Measurements from ENCODE around the genes CXCL10, NUP54 and CCDC158.

- RRBS = 98% methylated on average over 3 of the region's 17 CpGs
Observed at GRCh38 chr4:75645017-75645880, 14.9 kb upstream of the CDKL2 start.

DNA sequence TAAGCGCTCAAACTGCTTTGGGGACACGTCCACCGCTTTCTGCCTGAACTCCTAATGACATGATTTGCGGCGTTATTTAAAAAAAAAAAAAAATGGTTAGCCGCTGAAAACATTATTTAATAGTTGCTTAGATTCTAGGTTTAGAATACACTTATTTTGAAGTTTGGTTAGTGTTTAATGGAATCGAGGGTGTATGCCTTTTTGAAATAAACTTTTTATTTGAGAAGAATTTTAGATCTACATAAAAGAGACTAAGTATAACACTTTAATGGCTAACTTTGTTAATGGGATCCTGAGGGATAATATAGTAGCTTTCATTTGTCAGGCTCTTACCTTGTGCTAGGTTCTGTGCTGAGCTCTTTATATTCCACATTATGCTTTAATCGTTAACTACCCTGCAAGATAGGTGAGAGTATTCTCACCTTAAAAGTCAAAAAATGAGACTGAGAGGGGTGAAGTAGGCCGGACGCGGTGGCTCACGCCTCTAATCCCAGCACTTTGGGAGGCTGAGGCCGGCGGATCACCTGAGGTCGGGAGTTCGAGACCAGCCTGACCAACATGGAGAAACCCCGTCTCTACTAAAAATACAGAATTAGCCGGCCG, 1.3 kb downstream of the USO1 start:
- RRBS = no CpG with 5 or more reads among the region's 19 CpGs

DNA sequence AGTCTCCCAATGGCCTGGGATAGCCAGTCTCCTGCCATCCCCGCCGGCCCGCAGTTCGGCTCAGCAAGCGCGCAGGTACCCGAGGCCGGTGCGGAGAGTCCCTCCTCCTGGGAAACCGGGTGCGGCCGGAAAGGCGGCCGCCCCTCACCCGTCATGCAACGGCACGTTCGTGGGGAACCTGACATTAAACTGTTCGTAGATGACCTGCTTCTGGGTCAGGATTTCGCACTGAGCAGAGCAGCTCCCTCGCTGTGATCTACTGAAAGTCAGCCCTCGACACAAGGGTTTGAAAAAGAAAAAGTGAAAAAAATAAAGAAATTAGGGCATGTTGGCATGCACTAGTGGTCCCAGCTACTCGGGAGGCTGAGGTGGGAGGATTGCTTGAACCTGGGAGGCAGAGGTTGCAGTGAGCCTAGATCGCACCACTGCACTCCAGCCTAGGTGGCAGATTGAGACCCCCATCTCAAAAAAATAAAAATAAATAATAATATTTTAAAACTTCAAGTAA, 15.9 kb downstream of the PPEF2 start:
- RRBS = 18% methylated on average over 7 of the region's 24 CpGs

GRCh38 chr4:76023383-76023769, at the start of gene CXCL10:
TSS of gene CXCL10 (minus strand) at chr4:76023497.
- RRBS = no CpG with 5 or more reads among the region's 3 CpGs

- RRBS = under 1% methylated on average over 21 of the region's 39 CpGs
Observed at GRCh38 chr4:76148298-76148959, at the start of gene NUP54. TSS of gene NUP54 (minus strand) at chr4:76148397.

DNA sequence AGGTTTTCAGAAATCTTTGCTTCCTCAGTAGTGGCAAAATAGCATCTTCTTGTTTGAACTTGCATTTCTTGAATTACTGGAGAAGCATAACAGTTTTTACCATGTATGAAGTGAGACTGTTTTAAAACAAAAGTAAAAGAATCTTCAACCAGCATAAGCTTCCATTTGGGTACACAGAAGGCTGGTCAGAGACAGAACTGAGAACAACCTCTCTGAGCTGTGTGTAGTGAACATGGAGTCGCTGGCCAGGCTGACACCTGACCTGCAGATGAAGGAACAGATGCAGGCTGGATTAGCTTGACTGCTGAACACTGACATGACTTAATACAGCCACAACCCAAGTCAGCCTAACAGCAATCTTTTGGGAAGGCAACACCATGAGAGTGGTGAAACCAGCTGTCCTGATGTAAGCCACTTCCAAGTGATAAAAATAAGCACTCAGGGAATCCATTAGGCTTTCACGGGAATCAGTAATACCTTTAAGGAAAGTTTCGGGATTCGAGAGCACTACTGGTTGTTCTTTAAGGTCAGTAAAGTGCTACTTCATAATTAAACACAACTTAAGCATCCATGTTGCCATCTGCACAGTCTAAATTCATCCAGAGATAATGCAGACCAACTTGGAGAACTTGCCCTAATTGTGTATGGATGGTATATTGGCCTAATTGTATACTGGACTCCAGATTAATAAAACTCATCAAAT, 10.0 kb downstream of the SCARB2 start:
- RRBS = no CpG with 5 or more reads among the region's 4 CpGs

DNA sequence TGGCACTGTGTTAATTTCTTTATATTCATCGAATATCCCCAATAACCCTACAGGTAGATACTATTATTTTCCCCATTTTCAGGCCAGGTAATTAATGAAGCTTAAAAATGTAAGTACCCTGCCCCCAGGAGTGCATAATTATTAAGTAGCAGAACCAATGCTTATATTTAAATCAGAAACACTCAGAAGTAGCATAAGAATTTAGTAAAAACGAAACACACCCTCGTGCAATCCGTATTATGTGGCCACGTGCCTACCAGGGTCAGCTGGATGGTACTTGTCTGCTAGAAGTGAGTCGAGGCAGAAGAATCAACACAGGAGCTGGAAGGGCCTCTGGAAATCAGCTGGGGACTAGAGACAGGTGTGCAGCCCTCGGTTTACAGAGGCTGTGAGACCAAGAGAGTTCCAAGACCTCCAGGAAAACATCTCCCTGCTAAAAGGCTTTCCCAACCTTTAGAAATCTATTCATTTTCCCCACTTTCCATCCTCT, 589 bp upstream of the FAM47E start:
- RRBS = no CpG with 5 or more reads among the region's 7 CpGs

DNA sequence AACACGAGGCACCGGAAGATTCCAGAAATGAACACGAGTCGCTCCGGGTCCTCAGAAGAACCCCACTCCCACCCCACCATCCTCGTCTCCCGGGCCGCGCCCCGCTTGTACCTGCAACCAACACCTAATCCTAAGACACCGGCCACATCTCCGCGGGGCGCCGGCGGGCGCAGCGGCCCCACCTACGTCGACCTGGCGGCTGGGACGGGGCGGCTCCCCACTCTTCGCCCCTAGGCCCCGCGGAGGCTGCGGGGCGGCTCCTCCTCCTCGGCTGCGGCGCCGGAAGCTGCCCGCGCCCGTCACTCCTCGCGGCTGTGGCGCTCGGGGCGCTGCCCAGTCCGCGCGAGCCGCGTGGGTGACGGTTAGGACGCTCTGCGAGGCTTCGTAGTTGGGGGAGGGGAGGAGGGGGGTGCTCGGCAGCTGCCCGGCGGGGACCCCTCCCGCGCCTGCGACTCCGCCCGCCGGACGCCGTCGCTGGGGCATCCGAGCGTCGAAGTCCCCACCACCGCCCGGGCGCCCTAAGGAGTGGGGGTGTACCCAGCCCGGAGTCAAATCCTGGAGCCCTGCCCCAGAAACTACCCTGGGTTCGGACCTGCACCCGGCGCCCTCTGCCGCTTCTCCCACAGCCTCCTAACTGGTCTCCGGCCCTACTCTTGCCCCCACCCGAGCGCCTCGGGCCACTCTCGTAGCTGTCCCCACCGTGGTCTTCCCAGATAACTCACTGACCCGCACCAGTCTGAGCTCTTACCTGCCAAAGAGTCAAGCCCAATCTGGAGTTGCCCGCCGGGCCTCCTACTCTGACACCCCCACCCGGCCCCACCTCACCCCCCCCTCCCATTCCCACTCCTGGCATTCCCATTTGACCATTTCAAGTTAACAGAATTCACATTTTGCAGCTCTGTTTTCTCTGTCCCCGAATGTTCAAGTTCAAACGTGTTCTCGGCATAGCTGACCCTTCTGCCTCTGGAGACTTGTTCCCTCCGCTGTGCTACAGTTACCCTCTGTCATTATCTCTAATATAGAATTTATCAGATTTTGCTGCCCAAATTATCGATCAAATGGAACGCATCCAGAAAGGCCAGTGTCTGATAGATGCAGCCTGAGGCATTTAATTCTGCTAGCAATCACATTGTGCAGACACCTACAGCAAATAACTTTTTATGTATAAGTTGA, at the start of gene CCDC158:
TSS of gene CCDC158 (minus strand) at position 288 of the 1,173 bp plus-strand sequence.
- RRBS = 6% methylated on average over 27 of the region's 88 CpGs

GRCh38 chr4:76430646-76431175, 4.3 kb upstream of the SHROOM3 start:
- RRBS = no CpG with 5 or more reads among the region's 8 CpGs

DNA sequence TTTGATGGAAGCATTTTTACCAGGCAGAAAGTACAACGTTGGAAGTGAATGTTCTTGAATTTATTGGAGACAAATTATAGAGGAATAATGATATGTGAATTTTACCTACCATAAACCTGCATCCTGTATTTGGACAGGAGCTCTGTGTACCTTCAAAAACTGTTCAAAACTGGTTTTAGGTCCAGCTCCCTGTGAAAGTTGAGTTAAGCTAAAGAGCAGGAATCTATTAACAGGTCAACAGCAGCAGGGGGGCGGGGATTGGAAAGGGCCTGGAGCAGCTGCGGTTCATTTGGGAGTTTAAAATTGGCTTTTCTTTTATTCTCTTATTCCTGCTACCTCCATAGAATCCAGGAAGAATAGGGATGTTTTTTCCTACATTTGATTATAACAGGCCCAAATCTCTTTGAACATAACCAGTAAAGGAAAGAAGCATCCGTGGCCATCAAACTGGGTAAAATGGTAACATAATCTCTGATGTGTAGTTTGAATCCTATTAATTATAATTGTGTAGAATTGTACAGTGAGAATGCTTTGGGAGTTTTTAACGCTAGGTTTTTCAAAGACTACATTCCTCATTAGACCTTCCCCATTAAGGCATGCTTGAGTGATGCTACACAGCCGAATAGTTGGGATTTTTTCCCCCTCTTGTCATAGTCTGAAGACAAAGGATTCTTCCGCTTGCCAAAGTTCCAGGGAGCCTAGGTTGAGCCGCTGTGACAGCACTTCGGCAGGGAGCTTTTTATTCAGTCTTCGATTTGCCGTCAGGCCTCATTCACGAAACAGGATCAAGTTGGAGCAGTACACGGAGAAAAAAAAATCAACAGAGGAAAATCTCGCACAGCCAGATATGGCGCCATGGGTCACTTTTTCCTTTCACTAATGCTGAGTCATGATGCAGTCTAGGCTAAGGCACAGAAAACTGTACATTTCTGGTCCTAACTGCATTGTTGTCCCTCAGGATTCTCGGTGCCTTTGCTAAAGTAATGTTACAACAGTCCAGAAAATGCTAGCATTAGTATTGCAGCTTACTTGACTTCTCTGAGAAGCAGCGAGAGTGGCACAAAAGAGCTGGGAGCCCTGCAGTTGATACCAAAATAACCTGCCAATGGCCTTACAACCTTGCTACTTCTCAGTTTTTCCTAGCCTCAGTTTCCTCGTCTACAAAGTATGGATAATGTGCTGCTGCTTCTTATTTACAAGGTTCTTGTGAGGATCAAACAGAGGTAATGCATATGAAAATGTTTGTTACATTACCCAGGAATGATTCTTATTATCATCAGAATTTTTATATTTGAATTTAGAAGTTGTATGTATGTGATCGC, 24.2 kb downstream of the SHROOM3 start:
- RRBS = no CpG with 5 or more reads among the region's 19 CpGs

- RRBS = no CpG with 5 or more reads among the region's 6 CpGs
Observed at GRCh38 chr4:76526326-76527172, 91.5 kb downstream of the SHROOM3 start.

DNA sequence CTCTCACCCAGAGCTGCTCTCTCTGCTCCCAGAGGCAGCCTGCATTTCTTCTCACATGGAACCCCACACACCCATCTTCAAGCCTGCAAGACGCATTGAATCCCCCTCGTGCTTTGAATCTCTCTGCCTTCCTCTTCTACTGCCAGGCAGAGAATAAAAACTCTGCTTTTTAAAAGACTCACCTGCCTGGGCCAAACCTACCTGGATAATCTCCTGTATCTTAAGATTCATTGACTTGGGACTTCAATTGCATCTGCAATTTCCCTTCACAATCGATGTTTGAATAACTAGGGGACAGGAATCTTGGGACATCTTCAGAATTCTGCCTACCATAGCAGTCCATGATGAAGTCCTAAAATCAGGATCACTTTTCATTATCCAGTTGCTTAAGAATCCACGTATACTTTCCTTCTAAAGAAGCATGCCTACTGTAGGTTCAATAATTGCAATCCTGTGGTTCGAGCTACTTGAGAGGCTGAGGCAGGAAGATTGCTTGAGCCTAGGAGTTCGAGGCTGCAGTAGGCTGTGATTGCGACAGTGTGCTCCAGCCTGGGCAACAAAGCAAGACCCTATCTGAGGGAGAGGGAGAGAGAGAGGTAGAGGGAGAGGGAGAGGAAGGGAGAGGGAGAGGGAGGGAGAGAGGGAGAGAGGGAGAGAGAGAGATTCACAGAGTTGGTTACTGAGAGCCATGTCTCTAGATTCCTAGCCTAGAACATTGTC, 227.4 kb downstream of the SHROOM3 start:
- RRBS = no CpG with 5 or more reads among the region's 7 CpGs

GRCh38 chr4:76682962-76683407, 215.0 kb downstream of the SOWAHB start:
- RRBS = no CpG with 5 or more reads among the region's 2 CpGs

DNA sequence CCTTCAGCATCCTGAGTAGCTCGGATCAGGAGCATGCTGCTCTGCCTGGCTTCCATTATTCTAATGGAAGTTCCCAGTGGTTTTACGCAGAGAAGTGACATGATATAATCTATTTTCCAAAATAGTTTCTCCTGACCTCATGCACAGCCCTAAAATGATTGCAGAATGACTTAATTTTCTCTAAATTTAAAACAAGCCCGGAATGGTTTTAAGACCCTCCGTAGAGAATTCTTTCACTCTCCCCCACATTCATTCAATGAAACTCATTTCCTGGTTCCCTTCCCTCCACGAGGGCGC, 86.4 kb downstream of the SOWAHB start:
- RRBS = no CpG with 5 or more reads among the region's 6 CpGs

DNA sequence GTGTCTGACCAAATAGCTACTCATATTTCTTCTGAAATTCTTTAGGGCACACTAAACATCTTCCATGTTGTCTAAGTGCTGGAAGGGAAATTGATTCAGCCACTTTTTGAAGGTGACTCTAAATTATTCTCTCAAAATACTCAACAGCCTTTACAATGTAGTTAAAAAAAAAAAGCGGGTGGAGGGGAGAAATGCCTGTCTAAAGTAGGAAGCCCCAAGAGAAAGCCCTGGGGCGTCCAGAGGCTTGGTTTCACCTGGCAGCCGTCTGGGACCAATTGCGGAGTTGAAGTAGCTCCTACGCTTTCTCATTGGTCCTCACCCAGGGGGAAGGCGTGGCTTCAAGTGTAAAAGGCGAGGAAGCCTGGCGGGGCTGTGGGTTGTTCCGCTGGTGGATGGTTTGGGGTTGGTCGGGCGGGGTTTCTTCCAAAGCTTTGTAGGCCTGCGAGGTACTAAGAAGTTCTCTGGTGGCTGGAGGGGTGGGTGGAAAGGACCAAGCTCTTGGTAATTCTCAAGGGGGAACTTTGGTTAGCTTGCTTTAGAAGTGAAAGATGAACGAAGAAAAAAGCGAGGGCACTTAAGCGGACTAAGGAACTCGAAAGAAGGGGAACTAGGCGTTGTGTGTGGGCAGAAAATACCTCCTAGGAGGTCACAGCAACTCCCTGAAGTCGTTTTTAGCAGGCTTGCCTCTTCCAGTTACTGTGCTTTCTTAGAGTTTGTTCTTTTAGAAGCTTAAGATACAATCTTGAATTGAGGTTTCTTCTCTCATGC, 36.5 kb downstream of the CCNG2 start:
- RRBS = no CpG with 5 or more reads among the region's 18 CpGs

GRCh38 chr4:77796258-77796918, 22.8 kb downstream of the CNOT6L start:
- RRBS = no CpG with 5 or more reads among the region's 5 CpGs

- RRBS = no CpG with 5 or more reads among the region's 1 CpG
Observed at GRCh38 chr4:77801761-77802198, 17.4 kb downstream of the CNOT6L start.

DNA sequence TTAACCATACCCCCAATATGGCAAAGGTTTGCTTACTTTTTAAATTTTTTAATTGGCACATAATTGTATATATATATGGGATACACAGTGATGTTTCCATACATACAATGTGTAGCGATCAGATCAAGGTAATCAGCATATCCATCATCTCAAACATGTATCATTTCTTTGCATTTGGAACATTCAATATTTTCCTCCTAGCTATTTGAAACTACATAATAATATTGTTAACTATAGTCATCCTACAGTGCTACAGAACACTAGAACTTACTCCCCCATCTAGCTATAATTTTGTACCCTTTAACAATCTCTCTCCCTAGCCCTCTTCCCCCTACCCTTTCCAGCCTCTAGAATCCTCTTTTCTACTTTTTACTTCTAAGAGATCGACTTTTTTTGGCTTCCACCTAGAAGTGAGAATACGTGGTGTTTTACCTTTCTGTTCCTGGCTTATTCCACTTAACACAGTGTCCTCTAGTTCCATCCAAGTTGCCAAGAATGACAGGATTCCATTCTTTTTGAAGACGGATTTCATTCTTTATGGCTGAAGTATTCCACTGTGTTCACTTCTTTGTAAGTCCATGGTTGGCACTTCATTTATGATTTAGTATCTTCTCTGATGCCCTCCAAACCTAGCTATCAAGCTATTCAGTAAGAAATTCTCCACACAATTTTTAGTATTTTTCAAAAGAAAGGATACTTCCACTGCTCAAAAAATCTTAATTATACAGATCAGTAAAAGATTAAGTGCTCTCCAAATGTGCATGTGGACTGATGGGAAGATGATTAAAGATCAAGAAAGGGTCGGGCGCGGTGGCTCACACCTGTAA, 8.5 kb downstream of the CNOT6L start:
- RRBS = no CpG with 5 or more reads among the region's 7 CpGs

DNA sequence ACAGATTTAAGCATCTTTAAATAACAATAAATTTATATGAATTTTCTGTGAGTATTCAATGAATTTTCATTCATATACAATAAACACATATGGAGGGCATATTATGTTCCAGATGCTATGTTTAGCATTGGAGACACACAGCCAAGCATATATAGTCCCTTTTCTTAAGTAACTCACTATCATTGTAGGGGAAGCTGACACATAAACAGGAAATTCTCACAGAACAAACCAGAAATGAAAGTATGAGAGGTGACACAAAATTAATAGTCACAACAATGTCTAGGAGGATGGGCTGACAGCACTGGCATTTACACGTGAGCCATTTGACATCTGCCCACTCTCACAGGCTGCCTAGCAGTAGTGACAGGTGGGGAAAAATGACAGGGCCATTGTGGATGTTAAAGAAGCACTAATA, 2.6 kb upstream of the CNOT6L start:
- RRBS = no CpG with 5 or more reads among the region's 1 CpG

DNA sequence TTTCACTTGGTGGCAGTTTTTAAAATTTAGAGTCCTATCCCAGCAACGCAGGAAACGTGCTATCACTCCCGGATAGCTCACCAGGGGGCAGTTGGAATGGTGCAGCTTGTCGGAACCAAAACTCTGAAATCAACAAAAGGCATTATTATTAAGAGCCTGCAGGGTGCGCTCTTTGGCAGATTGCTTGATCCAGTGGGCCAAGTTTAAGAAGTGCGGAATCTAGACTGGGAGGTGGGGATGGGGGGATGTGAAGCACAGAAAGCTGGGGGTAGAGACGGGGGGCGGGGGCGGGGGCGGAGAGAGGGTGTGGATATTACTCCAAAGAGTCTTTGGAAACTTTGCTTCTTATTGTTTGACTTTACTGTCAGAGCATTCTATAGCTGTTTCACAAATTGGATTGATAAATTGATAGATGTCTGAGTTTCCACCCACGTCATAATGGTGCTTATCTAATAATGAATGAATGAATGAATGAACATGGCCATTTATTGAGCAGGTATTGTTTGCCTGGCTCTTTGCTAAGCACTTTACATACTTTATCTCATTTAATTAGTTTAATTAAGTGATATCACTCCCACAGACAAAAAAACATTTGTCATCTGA, 2.6 kb downstream of the FRAS1 start:
- RRBS = no CpG with 5 or more reads among the region's 11 CpGs

All from aortic smooth muscle cell (primary cell).